Metastatic Breast Carcinoma in the Ovary (tissue), 3 donors: ENCODE data around the genes USP11, ZNF41, TIMP1, CFP and UXT.

GRCh38 chrX:46588219-46588825 lies 14.8 kb downstream of the CHST7 start:
- PRO-cap, 3 experiments, result no peak in any of the 3 experiments

GRCh38 chrX:46881507-46882334 lies 30.5 kb upstream of the JADE3 start:
- PRO-cap, 3 experiments, result no peak in any of the 3 experiments

DNA sequence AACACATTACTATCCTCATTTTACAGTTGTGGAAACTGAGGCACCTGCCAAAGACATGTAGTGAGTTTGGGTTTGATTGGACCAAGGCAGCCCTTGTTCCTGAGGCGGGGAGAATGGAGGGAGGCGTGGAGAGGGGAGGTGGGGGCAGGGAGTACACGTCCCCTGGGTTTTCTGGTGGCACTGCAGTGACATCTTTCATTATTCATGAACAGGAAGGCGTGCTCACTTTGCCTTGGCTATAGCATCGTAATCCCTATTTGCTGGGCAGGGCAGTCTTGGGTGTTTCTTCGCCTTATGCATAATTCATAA lies 785 bp upstream of the UBA1 start:
- PRO-cap, 3 experiments, result no peak in any of the 3 experiments

DNA sequence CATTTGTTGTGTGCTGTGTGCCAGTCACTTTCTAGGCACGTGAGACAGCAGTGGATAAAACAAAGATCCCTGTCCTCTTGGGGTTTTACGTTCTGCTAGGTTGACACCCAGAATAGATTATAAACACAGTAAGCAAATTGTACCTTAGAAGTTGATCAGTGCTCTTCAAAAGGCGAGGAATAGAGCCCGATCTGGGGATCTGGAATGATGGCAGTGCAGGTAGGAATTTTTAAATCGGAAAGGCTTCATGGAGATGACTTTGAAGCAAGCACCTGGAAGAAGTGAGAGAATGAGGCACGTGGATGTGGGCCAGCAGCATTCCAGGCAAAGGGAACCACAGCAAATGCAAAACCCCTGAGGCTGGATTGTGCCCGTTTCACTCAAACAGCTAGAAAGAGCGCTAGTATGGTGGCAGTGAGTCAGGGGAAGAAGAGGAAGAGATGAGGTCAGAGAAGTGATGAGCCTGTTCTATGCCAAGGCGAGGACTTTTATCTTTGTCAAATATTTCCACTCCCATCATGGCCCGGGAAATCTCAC lies 1.6 kb upstream of the CDK16 start:
- PRO-cap, 3 experiments, result no peak in any of the 3 experiments

GRCh38 chrX:47232797-47233201 lies at the start of gene USP11:
TSS of gene USP11 (plus strand) at chrX:47233009.
- PRO-cap, 3 experiments, result peak in 3 of 3 experiments; most common plus-strand start chrX:47233026 (in 3); most common minus-strand start chrX:47232938 (in 2)

- PRO-cap, 3 experiments, result no peak in any of the 3 experiments
Measured at GRCh38 chrX:47235589-47235933, 2.8 kb downstream of the USP11 start.

GRCh38 chrX:47380165-47380660 lies 9.8 kb downstream of the ZNF157 start:
- PRO-cap, 3 experiments, result peak in 2 of 3 experiments; most common plus-strand start chrX:47380576 (in 2); most common minus-strand start chrX:47380467 (in 1)

DNA sequence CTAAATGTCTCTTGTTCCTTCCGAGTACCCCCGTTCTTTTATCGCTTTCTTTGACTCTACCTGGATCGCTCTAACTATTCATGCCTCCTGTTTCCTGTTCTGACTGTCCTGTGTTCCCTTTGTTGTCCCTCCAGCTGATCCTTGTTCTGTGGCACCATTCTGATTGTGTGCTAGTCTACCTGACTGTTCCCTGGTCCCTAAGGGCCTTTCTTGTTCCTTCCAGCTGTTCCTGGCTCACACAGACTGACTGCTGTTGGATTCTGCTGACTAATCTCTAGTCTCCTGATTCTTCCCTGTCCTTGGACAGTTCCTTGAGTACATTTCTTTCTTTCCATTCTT lies 20.6 kb downstream of the ZNF41 start:
- PRO-cap, 3 experiments, result no peak in any of the 3 experiments

DNA sequence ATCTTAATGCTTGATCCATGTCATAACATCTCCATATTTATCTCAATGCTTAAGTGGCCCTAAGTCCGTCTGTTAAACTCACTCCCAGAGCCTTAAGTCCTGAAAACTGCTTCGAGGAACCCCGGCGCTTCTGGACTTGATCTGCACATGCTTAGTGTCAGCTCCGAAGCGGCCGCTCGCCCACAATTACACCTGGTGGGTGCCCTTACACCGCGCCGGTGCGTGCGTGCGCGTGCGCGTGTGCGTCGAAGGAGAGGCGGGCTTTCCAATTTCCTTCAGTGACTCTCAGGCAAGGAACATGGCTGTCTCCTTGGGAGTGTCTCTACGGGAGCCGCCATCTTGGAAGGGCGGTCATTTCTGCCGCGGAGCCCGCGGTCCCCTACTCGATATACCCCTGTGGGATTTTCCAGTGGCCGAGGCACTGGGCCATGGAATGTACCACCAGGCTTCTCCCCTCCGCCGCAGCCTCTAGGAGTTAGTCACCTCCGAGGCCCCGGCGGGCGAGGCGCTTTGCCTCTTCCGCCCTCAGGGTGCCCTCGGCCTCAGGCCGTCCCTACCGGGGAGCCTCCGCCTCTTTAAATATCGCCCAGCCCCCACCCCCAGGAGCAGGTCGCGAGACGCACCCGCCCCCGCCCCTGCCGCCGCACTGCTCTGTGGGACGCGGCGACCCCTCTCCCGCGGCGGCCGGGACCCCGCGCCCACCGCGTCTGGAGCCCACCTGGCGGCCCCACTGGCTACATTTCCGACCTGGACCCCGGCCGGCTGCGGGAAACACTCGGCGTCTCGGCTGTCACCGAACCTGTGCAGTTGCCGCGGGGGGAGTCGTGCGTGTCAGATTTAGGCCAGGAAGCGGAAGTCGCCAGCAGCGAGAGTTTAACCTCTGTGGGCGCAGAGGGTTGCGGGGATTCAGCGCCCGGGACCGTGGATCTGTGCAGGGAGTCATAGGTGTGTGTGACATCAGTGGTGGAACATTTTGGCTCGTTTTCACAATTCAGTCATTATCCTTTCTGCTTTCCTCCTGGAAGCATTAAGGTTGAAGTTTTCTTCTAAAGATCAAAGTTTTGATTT lies at the start of gene ZNF41:
Gene ZNF41, minus strand, starts transcription at position 846 of the 1,068 bp plus-strand sequence.
- PRO-cap, 3 experiments, result peak in 3 of 3 experiments; most common plus-strand start position 278 of the sequence (in 3); most common minus-strand start position 220 of the sequence (in 3)

GRCh38 chrX:47483458-47484235 lies 625 bp upstream of the ZNF41 start:
- PRO-cap, 3 experiments, result peak in 2 of 3 experiments; most common plus-strand start chrX:47483654 (in 1); most common minus-strand start chrX:47483631 (in 2)

GRCh38 chrX:47581903-47582730 lies at the start of gene TIMP1:
TSS of gene TIMP1 (plus strand) at chrX:47582436.
- PRO-cap, 3 experiments, result peak in 3 of 3 experiments; most common plus-strand start chrX:47582439 (in 3); most common minus-strand start chrX:47582196 (in 3)

- PRO-cap, 3 experiments, result peak in 1 of 3 experiments; most common plus-strand start chrX:47585538 (in 1); most common minus-strand start chrX:47585356 (in 1)
Measured at GRCh38 chrX:47584988-47585928, 3.0 kb downstream of the TIMP1 start.

GRCh38 chrX:47629529-47630581 lies at the start of gene CFP:
TSS of gene CFP (minus strand) at chrX:47629930.
- PRO-cap, 3 experiments, result no peak in any of the 3 experiments

DNA sequence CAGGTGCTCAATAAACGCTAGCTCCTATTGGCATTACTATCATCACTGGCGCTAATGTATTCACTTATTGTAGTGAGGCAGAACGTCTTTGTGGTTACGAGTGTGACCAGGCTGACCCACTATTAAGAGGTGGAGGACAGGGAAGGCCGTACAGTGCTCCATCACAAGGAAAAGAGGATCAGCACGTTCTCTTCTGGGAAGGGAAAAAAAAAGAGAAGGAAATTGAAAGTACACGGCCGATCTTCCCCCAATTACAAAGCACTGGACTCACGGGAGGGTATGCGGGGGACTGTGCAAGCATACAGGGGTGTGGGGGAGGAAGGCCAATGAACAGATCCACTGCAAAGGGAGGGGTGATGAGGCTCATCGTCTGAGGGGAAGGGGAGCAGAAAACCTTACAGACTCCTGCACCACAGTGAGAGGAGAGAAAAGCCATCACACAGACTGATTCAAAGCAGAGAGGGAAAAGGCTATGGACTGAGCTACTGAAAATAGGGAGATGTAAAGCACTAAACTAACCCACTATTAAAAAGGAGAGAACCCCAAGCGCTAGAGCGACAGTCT lies 1.1 kb downstream of the ELK1 start:
- PRO-cap, 3 experiments, result no peak in any of the 3 experiments

DNA sequence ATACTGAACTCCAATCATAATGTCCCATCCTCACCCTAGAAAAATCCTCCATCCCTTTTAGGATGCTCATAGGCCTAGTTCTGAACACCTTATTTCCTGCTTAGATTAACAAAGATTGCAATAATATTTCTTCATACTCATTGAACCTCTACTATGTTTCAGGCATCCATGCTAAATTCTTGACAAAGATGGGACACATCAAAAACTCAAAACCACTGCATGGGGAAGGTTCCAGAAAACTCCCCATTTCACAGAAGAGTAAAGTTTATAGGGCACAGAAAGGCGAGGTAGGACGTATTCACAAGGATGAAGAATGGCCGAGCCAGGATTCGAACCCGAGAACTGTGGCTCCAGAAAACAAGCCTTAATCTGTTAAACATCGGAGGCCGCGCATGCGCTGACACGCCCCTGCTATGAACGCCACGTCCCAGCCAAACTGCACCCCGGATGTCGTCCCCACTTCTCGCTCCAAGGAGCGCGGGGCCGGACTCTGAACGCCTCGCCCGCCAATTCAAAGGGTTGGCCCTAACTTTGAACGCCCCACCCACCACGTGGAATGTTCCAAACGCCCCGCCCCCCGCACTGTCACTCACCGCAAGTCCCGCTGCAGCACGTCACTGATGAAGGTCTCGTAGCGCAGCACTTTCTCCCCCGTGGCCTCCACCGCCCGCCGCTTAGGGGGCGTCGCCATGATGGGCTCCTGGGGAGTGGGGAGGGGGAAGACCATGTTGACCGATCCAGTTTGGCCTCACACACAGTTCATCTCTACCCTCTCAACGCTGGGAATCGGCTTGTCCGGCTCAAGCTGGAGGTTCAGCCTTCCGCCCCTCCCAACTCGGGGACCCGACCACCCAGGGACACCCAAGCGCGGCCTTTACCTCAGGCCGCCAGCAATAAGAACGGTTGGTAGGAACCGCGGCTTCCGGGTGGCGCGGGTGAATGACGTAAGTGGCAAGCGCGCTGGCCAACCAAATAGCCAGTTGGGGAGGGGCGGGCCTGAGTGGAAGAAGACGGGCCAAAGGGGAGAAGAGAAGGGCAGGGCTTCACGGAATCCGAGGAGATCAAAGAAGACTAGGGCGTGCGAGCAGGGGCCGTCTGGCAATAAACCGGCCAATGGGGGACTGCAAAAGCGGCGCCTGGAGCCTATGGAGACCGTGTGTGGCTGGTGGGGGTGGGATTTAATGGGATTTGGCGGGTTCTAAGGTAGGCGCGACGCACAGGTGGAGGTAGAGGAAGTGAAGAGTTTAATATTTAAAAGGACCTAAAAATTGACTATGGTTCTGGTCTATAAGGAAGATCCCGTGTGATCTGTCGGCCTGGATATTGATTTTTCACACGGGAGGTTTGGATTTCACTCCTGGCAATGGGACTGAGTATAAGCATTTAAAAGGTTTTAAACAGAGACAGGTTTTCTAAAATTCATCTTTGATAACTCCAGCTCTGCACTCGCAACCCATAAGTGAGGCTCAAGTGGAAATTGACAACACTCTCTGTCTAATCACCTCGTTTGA lies at the start of gene UXT:
Gene UXT, minus strand, starts transcription at position 944 of the 1,511 bp plus-strand sequence.
- PRO-cap, 3 experiments, result peak in 3 of 3 experiments; most common plus-strand start position 617 of the sequence (in 3); most common minus-strand start position 901 of the sequence (in 3)

- PRO-cap, 3 experiments, result no peak in any of the 3 experiments
Measured at GRCh38 chrX:48002214-48002867, 1.4 kb downstream of the ZNF182 start.

DNA sequence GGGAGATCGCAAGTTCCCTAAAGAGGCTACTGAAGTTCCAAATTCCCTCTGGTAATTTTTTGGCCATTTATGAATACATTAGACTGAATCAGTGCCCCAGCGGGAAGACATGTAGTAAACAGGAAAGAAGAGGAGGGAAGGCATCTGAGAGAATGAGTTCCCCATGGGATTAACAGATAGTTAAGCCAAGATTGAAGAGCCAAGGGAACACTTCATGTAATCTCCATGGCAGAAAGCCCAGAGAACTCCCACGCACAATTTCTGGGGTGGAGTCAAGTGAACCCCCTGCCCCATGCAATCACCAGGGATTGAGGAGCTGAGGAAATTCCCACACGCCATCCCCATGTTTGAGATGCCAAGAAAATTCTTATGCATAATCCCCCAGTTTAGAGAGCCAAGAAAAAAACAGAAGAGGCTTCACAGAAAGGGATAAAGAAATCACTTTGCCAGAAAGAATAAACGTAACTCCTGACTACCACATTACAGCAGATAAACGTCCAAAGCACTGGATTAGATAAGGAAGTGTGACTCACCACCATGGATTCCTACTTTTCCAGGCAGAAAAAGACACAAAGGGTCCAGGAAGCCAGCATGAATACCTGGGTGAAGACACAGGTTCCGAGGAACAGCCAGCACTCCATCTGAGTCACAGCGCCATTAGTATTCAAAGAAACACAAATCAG lies 25.6 kb downstream of the ZNF630 start:
- PRO-cap, 3 experiments, result no peak in any of the 3 experiments

- PRO-cap, 3 experiments, result no peak in any of the 3 experiments
Measured at GRCh38 chrX:48278870-48279201, 23.6 kb downstream of the SSX1 start.

DNA sequence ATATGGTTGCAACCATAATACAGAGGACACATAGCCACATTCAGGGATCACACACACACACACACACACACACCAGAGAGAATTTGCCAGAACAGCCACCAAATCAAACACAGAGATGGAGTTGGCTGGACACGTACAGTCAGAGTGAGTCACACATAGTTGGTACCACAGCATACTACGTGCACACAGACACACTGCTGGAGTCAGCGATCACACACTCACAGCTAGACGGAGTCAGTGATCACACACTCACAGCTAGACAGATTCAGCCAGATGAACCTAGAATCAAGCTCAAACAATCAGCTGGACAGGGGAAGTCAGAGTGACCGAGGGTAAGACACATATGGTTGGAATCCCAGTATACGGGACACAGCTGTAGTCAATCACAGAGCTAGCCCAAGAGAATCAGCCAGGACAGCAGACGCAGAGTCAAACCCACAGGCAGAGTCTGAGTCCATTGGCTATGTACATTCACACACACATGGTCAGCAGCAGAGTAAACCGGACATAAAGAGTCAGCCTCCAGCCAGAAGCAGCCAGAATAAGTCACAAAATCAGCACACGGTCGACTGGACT lies 4.7 kb downstream of the SLC38A5 start:
- PRO-cap, 3 experiments, result no peak in any of the 3 experiments

- PRO-cap, 3 experiments, result no peak in any of the 3 experiments
Measured at GRCh38 chrX:48482146-48482940, 6.3 kb downstream of the FTSJ1 start.